Spinal cord (tissue), 3 donors: ENCODE measurements around the gene VRK1.

DNA sequence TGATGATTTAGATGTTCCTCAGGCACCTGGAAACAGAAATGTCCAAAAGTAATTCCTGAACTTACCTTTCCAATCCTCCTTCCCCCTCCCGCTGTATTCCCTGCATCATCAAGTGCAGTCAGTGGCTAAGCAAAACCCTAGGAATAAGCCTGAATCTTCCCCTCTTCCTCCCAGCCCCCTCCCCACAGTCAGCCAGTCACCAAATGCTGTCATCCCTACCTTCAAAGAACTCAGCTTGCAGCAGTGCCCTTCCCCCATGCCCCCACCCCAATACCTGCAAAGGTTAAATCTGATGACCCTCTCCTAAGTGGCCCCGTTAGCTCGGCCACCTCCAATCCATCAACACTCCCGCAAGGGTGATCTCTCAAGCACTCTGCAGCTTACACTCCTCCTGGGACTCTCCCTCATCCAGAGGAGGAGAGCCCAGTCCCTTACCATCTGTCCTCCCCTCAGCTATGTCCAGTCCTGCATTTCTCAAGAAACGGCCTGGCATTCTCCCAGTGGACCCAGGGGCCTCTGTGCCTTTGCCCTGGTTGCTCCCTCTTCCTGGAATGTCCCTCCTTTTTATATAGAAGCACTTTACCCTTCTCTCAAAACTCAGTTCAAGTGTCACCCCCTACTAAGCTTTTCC, 9.1 kb upstream of the GLRX5 start:
- PRO-cap, result no peak
- RAMPAGE, long total RNA, result no peak

GRCh38 chr14:96032096-96032380, 7.1 kb upstream of the C14orf132 start:
- PRO-cap, result no peak
- RAMPAGE, long total RNA, result no peak

DNA sequence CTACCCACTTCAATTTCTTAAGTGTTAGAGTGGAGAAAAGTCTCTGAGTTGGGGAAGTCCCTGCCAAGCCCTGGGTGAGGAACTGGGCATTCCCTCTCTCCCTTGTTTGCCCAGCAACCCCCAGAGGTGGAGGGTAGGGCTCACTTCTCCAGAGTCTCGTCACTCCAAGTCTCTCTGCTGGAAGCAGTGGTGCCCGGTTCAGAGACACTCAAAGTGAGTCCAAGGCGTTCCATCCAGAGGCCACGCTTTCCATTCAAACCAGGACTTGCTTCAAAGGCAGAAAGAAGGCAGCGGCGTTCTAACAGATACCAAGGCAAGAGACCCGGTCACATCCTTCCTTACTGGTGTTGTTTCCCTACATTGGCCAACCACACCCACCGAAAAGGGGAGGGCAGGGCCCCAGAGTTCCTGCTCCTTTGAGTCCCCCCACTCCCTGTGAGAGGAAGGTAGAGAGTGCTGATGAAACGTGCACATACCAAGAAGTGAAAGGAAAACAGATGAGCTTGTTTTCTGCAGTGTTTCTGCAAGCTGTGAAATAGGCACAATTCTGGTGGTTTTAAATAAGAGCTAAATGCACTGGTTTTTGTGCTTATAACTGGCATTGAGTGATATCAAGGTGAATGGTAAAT, 6.0 kb upstream of the BDKRB2 start:
- PRO-cap, result no peak
- RAMPAGE, long total RNA, result no peak

GRCh38 chr14:96252222-96252741, 3.7 kb upstream of the BDKRB1 start:
- PRO-cap, result no peak
- RAMPAGE, long total RNA, result no peak

- PRO-cap, result no peak
- RAMPAGE, long total RNA, result no peak
Observed at GRCh38 chr14:96268327-96269366, 12.6 kb downstream of the BDKRB1 start.

DNA sequence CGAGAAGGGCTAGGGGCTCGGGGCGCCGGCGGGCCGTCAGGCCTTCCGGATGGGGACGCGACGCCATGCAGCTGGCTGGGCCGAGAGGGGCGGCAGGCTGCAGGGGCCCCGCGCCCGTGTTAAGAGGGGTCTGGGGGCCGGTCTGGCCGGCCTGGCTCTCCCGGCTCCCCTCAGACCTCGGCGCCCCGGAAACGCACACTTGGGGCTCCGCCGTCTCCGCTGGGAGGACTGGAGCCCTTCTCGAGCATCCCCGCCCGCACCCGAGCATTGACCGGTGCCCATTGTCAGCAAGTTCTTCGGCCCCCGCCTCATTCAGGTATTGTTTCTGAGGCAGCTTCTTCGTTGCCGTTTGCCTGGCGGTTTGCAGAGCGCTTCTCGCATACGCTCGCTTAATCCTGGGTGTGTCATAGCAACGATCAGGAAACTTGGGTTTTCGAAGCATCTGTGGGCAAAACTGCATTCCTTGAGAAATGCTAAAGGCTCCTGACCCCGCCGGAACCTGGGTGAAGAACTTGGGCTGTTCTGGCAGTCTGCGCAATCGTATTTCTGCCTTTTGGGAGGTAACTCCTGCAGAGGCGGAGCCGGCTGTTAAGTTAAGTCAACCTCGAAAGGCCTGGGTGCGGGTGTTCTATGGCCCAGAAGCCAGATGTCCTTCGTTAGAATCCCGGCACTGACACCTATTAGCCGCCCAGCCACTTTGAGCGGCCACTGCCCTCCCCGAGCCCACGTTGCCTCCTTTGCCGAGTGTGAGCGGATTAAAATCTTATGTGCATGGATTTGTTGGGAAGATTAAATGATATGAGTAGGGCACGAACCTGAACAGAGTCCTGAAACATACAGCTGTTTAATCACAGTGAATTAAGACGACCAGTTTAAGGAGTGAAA, 526 bp downstream of the GSKIP start:
- PRO-cap, result no peak
- RAMPAGE, long total RNA, result no peak

DNA sequence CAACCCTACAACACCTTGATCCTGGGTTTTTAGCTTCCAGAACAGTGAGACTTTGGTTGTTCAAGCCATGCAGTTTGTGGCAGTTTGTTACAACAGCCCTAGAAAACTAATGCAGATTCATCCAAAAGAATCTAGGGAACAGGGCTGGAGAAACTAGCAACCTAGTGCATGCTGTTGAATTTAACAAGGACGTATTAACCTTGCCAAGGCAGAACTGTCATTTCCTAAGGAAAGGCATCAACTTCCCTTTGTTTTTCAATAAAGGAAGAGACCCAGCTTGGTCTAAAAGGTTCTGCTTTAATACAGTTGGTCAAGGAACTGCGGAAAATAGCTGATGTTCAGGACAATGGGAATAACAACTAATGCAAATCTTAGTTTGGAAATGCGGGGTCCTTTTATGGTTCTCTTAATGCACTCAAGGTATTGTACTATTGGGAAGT, 11.5 kb downstream of the AK7 start:
- PRO-cap, result no peak
- RAMPAGE, long total RNA, result no peak

GRCh38 chr14:96501542-96501998, 612 bp upstream of the PAPOLA start:
- PRO-cap, result no peak
- RAMPAGE, long total RNA, result no peak

DNA sequence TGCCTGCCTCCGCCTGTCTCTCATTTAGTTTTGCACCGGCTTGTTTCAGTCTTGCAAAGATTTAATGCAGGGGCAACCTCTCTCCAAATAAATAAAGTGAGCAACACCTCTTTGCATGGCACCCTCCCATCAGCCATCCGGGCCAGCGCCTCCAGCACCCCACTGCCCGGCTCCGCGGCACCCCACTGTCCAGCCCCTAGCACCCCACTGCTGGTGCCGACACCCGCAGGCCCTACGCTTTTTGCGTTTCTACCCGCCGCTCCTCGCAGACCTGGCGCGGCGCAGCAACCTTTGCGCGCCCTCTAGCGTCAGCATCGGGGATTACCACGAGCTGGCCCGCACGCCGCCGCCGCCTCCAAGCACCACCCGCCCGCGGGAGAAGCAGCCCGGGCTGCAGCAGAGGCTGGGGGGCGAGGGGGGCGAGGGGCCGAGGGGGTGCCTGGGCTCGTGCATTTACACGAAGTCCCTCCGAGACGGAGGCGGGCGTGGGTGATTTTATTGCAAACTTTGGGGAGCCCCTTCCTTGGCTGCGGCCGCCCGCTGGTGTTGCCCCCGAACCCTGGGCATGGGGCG, 55.8 kb upstream of the VRK1 start:
- PRO-cap, result no peak
- RAMPAGE, long total RNA, result no peak

GRCh38 chr14:96797006-96797577, at the start of gene VRK1:
TSS of gene VRK1 (plus strand) at chr14:96797382.
- PRO-cap, result no peak
- RAMPAGE, long total RNA, result no peak

GRCh38 chr14:97458427-97459829, 661.7 kb downstream of the VRK1 start:
- PRO-cap, result no peak
- RAMPAGE, long total RNA, result no peak

DNA sequence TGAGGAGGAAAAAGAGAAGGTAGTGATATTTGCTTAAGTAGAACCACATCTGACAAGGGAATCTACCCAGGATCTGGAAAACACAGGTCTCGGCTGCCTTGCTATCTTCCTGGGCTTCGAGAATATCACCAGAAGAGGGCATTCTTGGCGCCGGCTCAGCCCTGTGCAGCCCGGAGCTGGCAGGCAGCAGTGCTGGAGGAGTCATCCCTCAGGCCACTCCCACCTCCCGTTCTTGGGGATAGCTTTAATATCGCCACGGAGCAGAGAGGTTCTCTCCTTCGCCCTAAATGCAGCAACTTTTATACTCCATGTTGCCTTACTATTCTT, 1181.2 kb downstream of the VRK1 start:
- PRO-cap, result no peak
- RAMPAGE, long total RNA, result no peak

- PRO-cap, result no peak
- RAMPAGE, long total RNA, result no peak
Observed at GRCh38 chr14:99191583-99192756, 80.0 kb downstream of the BCL11B start.

- PRO-cap, result no peak
- RAMPAGE, long total RNA, result no peak
Observed at GRCh38 chr14:99229515-99230007, 42.4 kb downstream of the BCL11B start.

DNA sequence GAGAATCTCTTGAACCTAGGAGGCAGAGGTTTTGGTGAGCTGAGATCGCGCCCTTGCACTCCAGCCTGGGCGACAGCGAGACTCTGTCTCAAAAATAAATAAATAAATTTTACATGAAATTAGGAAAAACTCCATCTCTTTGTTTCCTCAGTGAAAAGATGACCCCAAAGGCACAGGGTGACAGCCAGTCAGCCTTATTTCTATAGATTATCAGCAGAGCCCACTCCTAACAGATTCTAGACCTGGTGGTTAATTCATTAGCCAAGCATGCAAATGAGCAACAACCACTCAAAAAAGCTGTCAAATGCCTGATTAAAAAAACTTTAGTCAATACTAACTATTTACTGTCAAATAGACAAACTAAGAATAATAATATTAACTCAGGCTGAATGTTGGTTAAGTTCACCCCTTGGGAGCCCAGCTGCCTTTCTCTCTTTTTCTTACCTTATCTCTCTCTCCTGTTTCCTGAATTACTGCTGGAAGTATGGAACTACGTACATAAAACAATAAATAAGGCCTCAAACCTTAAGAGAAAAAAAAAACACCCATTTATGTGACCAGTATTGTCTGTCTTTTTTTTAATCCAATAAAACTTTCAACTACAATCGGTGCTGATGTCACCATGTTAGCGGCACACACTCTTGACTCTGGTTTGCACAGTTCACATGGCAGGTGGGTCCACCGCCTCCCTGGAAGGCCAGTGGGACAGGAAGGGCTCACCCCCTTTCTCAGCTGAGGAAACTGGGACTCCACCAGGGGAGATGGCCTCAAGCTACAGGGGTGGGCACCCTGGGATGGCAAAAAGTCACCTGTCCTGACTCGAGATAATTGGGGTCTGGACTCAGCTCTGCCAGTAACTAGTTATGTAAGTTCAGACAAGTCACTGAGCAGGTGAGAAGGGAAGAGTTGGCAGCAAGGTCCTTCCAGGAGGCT, 21.4 kb downstream of the BCL11B start:
- PRO-cap, result no peak
- RAMPAGE, long total RNA, result no peak

GRCh38 chr14:99257871-99258854, 13.8 kb downstream of the BCL11B start:
- PRO-cap, result no peak
- RAMPAGE, long total RNA, result no peak

DNA sequence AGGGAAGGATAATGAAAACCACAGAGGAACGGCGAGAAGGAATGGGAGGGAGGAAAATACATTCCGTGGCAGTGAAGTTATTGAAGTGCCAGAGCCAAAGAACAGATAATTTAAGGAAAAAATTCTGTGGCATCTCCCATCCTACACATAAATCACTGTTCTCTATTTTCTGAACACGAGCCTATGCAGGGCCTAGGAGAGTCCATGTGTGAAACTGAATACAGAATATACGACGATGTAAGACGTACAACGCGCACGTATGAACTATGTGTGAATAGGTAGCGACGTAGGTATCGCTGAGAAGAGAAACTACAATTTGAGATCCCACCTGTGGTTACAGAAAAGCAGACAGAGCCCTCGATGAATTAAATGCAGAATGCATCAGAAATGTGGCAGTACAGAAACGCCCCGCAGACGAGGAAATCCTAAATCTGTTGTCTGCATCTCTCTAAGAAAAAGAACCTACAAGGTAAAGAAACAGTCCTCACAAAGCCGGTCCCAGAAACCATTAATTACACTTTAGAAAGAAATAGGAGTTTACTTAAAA, 12.7 kb downstream of the BCL11B start:
- PRO-cap, result no peak
- RAMPAGE, long total RNA, result no peak

DNA sequence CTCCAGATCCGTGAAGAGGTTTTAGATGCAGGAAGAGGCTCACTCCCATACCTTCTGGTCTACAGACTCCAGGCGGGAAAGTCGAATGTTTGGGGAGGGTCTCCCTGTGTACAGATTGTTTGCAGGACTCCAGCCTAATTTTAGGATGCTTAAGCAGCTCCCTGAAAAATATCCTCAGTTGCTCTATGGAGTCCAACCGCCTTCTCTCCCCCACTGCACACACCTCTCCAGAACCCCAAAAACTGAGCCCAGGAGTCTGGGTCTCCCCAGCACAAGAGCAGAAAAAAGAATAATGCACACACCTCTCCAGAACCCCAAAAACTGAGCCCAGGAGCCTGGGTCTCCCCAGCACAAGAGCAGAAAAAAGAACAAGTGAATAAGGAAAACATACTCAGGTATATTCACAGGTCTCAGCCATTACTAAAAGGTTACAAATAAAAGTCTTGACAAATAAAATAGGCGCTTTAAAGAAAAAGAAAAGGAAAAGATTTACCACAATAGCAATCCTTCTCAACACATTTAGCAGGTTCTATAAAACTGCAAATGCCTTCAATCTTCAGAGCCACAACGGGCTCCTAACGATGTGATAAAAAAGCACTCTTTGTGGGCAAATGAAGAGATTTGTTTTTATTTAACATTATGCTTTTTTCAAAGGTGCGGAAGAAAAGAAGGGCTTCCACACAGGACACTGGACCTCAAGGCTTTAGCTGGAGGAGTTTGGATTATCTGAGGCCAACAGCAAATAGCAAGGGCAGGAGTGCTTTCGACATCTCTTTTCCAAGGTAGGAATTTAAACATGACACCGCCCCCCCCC, 8.3 kb downstream of the BCL11B start:
- PRO-cap, result no peak
- RAMPAGE, long total RNA, result no peak

- PRO-cap, result no peak
- RAMPAGE, long total RNA, result no peak
Observed at GRCh38 chr14:99287180-99287711, 15.2 kb upstream of the BCL11B start.

GRCh38 chr14:99506959-99507341, 25.7 kb downstream of the CCNK start:
- PRO-cap, result no peak
- RAMPAGE, long total RNA, result no peak